ENCODE data around the gene PTMS.

- PRO-cap = bidirectional peak, plus-strand start at chr12:6553332, minus-strand start at chr12:6553221
Measured at GRCh38 chr12:6553037-6553727, 2.7 kb downstream of the IFFO1 start.

DNA sequence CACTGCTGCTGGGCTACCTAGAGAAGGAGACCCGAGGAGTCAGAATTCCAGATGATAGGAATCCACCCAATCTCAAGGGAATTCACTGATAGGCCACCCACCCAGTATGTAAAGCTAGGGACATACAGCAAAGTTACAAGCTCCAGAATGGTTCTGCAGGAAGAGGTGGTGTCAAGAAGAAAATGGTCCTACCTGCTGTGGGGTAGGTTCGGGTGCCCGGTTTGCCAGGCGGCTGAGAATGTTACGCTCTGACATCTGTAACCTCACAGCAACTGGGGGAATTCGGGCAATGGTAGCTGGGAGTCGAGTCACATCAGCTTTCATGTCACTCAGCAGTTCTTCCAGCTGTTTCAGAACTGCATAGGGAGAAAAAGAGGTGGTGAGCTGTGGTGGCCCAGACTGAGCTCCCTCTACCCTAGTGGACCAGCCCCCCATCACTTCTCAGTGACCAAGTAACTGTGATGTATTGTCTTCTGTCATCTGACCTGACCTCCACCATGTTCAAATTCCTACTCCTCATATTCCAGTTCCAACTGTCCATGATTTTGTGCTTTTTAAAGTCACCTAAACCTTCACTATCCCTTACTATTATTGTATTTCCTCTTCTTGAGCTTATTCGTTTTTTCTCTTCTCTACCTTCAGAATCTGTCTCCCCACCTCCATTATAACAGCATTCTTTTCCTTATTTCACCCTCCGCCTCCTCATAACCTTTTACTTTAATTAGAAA is 2.8 kb upstream of the NOP2 start:
- PRO-cap = no peak

GRCh38 chr12:6574265-6574947 is 6.3 kb upstream of the NOP2 start:
- PRO-cap = no peak

GRCh38 chr12:6618552-6619017 is 11.4 kb upstream of the CHD4 start:
- PRO-cap = no peak

- PRO-cap = no peak
Measured at GRCh38 chr12:6638084-6638758, 2.5 kb upstream of the LPAR5 start.

DNA sequence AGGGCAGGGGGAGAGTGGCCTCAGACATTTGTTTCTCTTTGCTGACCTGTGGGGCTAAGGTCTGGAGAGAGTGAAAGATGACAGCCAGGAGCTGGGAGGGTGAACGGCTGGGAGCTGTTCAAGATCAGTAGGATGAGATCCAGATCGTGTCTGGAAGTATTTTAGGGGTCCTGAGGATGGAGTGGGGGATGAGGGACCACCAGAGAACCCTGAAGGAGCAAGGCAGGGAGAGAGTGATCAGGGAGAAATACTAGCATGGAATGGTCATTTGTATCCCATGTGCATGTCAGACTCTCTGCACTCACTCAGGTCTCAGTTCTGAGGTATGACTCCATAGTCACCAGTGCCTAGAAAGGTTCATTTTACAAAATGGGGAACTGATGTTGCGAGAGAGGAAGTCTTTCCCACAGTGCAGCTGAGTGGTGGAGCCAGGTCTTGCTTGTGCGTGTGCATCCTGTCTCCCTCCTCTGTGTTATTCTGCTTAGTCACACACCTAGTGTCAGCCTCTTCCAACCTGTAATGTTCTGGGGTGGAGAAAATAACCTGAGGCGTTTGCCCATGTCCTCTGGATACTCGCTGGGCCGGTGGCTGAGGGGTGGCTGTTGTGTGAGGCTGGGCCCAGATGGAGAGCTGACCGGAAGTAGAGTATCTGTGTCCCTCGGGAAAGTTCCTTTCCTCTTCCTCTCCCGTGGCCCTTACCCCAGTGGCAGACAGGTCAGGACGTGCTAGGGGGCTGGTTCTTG is 7.3 kb downstream of the MLF2 start:
- PRO-cap = no peak

GRCh38 chr12:6753326-6754549 is 797 bp upstream of the MLF2 start:
- PRO-cap = unidirectional peak, minus-strand start at chr12:6753555

- PRO-cap = unidirectional peak, minus-strand start at chr12:6764101; unidirectional peak, plus-strand start at chr12:6764625
Measured at GRCh38 chr12:6763682-6764908, 2.1 kb upstream of the PTMS start.

- PRO-cap = bidirectional peak, plus-strand start at chr12:6766363, minus-strand start at chr12:6766162; bidirectional peak, plus-strand start at chr12:6766451, minus-strand start at chr12:6766461
Measured at GRCh38 chr12:6765982-6766796, at the start of gene PTMS. Gene PTMS (plus strand): TSS chr12:6766363.

DNA sequence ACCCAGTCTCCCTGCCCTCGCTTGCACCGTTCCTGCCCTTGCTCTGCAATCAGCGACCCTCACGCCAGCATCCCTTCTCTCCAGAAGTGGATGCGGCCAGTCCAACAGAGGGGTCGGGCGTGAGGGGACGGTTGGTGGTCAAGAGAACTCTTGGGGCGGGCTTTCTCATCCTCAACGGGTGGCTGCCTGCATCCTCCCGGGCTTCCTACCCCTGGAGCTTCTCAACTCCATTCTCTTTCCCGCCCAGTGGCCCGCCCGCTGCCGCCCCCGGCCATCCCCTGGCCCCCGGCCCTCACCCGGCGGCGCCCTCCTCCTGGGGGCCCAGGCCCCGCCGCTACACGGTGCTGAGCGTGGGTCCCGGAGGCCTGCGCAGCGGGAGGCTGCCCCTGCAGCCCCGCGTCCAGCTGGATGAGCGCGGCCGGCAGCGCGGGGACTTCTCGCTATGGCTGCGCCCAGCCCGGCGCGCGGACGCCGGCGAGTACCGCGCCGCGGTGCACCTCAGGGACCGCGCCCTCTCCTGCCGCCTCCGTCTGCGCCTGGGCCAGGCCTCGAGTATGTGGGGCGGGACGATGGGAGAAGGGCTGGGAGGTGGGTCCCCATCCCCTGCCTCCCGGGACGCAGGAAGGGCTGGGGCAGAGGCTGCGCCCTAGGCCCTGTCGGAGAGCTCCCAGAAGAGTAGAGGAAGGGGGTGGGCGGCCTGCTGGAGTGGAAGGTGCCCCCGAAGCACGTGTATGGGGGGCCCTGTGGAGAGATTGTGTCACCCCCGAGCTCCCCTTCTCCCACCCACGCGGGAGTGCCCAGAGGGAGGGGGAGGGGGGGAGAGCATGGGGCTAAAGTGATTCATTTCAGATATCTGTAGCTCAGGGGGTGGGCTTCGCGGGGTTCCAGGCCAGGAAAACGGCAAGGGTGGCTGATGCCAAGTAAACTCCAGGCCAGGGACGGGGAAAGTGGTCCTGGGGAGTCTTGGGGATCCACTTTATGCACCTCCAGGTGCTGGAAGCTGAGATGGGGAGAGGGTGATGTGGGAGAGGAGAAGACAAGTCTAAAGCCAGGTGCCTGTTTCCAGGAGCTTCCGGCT is 1.5 kb downstream of the LAG3 start:
- PRO-cap = no peak

DNA sequence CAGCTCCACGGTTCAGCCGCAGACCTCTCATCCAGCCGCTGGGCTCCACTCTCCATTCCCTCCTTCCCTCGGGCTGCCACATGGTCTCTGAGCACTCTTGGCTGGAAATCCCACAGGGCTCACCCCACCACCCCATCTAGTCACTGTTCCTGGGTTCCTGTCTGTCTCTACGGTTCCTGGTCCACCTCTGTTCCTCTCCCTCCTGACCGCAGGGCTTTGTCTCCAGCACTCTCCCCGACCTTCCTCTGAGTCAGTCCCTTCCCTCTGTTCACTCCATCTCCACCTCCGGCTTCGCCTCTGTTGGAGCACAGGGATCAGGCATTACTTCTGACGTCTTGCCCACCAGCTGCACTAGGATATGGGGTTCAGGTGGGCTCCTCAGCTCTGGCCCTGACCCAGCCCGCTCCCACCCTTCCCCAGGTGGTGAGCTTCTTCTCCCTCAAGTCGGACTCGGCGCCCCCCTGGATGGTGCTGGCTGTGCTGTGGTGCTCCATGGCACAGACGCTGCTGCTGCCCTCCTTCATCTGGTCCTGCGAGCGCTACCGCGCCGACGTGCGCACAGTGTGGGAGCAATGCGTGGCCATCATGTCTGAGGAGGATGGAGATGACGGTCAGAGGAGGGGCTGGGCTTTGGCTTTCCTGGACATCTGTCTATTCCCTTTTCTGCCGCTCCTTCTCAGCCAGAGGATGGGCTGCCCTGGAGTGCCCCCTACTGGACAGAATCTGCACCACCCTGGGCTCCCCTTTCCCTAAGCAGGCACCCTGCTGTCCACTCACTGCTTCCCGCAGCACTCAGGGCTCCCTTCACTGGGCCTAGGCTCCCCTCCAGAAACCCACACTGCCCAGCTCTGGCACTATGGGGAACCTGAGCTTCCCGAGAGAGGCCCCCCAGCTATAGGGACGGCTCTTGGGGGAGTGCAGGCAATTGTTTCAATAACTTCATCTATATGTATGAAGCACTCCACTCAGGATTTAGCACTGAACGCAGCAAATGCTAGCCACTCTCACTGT is 2.8 kb upstream of the P3H3 start:
- PRO-cap = no peak

- PRO-cap = no peak
Measured at GRCh38 chr12:6843314-6843930, 2.7 kb downstream of the GNB3 start.

DNA sequence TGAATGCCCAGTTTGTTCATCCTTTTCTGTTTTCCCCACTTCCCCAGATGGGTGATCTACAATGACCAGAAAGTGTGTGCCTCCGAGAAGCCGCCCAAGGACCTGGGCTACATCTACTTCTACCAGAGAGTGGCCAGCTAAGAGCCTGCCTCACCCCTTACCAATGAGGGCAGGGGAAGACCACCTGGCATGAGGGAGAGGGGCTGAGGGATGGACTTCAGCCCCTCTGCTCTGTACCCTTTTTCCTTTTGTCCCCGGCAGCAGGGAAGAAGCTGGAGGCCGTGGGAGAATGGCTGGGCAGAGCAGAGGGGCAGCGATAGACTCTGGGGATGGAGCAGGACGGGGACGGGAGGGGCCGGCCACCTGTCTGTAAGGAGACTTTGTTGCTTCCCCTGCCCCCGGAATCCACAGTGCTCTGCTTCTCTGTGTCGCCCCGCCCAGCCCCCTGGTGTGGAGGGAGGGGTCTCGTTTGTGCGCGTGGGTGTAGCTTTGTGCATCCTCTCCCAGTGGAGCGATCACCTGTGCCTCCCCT is 1.3 kb upstream of the TPI1 start:
- PRO-cap = no peak

DNA sequence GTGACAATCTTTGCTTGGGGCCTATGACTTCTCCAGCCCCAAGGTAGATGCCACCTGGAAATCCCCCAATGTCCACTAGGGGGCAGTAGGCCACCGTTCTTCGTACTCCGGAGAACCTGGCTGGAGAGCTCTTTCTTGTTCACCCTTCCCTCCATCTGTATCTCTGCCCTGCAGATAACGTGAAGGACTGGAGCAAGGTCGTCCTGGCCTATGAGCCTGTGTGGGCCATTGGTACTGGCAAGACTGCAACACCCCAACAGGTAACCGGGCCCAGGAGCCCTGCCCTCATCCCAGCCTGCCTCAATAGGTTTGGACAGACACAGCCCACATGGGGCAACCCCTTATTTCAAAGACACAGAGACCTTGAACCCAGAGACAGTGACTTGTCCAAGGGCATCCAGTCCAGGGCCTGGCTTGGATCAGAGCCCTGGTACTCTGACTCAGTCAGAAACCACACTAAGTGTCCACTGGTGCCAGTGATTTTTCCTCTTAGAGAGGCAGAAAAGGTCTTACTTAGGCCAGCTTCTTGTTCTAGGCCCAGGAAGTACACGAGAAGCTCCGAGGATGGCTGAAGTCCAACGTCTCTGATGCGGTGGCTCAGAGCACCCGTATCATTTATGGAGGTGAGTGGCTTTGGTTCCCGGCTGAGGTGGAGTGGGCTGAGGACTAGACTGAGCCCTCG is 2.3 kb downstream of the TPI1 start:
- PRO-cap = no peak

DNA sequence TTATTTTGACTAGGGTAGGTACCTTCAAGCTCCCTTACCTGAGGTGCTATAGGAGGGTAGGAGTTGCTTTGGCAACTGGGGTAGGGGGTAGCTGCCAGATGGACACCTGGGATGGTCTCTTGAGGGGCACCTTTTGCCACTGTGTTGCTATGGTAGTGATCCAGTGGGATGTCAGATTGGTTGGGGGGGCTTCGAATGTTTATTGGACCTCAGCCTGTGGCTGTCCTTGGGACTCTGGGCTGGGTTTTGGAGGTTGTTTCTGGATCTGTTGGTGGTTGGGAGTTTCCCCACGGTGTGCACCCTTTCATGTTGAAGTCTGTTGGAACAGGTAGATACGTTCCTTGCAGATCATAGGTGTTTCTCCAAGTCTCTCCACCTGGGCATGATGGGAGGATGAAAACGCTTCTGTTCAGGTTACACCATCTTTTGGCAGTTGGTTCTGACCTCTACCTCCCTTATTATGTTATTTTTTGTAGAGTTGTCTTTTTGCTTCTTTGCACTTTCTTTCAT is 1.7 kb downstream of the ATN1 start:
- PRO-cap = no peak

DNA sequence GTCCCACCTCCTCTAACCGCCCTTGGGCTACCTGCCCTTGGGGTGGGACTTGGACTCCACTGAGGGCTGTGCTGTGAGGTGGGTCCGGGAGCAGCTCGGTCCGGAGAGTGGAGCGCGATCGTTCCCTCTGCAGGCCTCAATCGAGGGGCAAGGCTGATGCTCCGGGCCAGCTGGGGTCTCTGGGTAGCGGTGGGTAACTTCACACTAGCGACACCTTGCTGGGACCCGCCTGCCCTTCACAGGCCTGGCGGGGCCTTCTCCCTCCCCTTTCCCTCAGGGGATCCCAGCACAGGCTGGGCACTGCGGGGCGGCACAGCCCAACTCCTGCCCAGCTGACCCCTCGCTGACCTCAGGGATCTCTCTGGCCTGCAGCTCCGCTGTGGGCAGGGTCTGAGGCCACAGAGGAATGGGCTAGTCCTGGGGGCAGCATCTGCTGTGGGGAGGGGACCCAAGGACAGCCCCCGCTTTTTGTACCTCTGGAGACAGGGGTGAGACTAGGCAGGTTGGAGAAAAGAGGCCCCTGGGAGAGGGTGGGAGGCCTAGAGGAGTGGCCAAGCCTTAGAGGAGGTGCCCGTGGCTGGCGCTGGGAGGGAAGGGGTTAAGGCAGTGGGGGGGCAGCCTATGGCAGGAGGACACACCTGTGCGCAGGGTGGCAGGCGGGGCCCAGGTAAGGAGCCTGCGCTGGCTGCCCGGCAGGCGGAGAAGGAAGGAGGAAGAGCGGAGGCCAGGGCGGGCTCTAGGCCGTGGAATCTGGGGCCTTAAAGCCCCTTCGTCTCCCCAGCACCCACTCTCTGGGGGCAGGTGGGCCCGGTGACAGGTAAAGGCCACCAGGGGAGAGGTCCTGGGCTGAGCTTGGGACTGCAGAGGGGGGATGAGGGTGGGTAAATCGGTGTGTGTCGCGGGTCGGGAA is 7.7 kb downstream of the PHB2 start:
- PRO-cap = unidirectional peak, plus-strand start at position 699 of the sequence

- PRO-cap = no peak
Measured at GRCh38 chr12:6994931-6995261, 23.4 kb downstream of the LPCAT3 start.

DNA sequence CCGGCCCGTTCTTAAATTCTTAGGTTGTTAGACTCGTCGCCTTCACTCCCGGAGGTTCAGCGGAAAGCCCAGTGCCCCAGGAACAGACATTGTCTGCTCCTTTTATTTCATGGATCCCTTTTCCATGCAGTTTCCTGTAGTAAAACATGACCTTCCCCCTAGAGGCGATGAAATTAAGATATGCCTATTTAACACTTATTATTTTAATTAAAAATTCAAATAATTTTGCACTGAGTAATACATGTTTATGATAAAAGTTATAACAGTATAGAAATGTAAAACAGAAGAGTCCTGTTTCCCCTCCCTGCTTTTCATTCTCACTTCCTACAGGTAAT is 682 bp upstream of the LPCAT3 start:
- PRO-cap = bidirectional peak, plus-strand start at position 45 of the sequence, minus-strand start outside the sequence

- PRO-cap = no peak
Measured at GRCh38 chr12:7065073-7065428, 4.5 kb downstream of the C1S start.

DNA sequence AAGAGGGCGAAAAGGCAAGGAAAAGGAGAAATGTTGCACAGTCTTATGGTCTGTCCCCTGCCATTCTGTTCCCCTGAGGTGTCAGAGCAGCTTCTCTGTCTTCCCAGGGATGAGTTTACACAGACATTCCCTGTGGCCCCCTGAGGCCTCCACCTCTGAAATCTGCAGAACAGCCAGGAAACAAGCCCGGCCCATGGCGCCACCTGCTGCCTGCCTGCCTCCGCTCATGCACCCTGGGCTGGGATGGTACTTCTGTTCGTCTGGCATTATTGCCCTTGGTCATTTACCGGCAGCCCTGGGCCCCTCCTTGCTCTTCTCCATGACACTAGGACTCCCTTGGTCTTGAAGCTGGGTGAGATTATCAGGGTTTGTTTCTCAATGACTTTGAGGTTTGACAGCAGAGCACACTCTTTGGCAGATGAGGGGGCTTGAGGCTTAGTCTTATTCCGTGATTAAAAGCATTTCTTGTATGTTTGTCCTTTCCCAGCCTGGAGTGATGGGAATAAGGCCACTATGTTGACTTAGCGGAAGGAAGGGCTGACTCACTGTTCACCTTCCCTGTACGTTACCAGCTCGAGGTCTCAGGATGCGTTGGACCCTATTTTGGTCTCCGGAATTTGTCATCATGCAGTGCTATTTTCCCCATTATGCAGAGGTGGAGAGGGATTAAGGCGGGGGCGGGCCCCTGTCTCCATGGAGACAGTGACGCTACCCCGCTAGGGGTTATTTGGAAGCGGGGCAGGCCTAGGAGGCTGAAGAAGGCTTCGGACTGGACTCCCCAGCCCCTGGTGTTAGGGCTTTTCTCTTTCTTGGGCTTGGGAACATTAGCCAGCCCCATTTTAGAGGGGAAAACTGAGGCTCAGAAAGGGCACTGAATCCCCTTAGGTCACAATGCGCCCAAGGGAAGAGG is 772 bp upstream of the PEX5 start:
- PRO-cap = no peak

All from left common carotid artery plus branches (tissue), 1 donor.